Neural progenitor cell (in vitro differentiated cells): ENCODE data around the gene SEPTIN6.

- RAMPAGE, long total RNA: no peak
Measured at GRCh38 chrX:118702947-118703329, 24.5 kb upstream of the IL13RA1 start.

DNA sequence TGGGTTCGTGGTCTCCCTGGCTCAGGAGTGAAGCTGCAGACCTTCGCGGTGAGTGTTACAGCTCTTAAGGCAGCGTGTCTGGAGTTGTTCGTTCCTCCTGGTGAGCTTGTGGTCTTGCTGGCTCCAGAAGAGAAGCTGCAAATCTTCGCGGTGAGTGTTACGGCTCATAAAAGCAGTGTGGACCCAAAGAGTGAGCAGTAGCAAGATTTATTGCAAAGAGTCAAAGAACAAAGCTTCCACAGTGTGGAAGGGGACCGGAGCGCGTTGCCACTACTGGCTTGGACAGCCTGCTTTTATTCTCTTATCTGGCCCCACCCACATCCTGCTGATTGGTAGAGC is 11.5 kb upstream of the IL13RA1 start:
- RAMPAGE, long total RNA: no peak

DNA sequence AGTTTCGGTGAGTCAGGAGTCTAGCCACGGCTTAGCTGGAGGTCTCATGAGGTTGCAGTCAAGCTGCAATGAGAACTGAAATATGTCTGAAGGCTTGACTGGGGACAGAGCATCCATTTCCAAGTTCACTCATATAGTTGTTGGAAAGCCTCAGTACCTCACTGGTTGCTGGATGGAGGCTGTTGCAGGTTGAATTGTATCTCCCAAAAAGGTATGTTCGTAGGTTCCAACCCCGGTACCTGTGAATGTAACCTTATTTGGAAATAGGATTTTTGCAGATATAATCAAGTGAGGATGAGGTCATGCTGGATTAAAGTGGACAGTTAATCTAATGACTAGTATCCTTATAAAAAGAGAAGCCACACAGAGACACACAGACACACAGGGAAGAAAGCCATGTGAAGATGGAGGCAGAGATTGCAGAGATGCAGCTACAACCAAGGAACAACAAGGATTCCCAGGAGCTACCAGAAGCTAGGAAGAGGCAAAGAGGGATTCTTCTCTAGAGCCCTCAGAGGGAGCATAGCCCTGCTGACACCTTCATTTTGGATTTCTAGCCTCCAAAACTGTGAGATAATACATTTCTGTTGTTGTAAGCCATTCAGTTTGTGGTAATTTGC is 41.0 kb downstream of the IL13RA1 start:
- RAMPAGE, long total RNA: no peak

GRCh38 chrX:118974799-118975809 is 686 bp downstream of the LONRF3 start:
- RAMPAGE, long total RNA: no peak

- RAMPAGE, long total RNA: no peak
Measured at GRCh38 chrX:119240091-119240511, 4.0 kb downstream of the PGRMC1 start.

GRCh38 chrX:119433463-119434506 is 34.5 kb upstream of the SLC25A5 start:
- RAMPAGE, long total RNA: no peak

- RAMPAGE, long total RNA: no peak
Measured at GRCh38 chrX:119647898-119648615, 44.9 kb downstream of the SEPTIN6 start.

DNA sequence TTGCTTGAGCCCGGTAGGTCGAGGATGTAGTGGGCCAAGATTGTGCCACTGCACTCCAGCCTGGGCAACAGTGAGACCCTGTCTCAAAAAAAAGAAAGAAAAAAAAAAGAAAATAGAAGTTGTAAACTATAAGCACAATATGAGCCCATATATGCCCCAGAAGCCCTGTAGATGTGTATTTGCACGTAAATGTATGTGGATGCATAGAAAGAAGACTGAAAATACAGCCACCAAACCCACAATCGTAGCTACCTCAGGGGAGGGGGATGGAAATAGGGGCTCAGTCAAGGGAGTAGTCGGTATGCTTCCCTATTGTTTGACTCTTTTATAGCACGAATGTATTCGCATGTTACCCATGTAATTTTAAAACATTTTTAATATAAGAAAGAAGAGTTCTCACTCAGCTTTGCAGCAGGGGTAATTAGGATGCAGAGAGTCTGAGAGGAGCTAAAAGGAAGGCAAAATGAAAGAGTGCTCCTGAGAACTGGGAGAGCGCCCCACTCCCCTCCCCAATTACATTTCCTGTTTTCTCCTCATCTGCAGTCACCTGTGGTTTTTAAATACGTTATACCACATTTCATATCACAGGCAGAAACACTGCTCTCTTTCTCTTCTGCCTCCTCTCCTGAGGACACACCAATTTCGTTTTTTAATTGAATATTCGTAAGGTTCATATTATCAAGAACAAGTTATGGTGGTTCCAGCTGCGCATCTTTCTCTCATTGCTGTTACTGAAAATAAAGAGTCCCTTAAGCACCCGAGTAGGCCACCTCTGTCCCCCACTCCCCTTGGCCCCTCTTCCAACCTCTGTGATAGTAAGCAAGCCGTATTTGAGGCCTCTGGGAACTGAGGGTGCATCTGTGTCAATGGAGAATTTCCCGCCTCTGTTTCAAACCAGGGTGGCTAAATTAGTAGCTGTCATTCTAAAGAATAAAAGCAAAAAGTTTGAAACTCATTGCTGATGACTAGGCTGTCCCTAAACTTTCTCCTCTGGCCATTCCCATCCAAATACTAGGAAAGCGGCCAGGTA is 10.7 kb downstream of the SEPTIN6 start:
- RAMPAGE, long total RNA: no peak

DNA sequence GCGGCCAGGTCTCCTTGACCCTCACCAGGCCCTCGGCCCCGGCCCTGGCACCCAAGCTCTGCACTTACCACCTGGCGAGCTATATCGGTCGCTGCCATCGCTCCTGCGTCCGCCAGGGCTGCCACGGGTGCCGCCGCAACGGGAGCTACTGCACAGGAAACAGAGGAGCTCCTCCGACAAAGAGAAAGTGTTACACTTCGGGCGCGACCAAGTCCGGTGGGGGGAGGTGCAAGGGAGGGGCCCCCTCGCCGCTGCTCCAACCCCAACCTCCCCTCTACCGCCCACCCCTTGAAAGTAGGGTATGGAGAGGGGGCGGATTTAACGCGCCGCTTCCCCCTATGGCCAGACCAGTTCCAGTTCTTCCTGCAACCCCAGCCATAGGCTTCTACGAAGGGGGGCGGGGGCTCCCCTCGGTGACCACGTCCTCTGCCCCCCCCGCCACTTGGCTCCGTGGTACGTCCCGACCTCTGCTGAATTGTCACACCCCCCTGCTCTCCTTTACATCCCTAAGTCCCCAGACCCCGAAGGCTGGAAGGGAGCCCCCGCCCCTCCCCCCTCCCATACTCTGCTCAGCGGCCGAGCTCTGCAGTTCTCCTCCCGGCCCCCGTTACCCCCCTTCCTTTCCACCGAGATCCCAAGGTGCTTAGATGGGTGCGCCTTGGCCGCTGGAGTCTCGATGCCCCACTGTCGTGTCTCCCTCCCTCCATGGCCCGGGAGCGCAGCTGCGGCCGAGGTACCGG is at the start of gene SEPTIN6:
Gene SEPTIN6, minus strand, starts transcription at position 161 of the 740 bp plus-strand sequence.
- RAMPAGE, long total RNA: no peak

DNA sequence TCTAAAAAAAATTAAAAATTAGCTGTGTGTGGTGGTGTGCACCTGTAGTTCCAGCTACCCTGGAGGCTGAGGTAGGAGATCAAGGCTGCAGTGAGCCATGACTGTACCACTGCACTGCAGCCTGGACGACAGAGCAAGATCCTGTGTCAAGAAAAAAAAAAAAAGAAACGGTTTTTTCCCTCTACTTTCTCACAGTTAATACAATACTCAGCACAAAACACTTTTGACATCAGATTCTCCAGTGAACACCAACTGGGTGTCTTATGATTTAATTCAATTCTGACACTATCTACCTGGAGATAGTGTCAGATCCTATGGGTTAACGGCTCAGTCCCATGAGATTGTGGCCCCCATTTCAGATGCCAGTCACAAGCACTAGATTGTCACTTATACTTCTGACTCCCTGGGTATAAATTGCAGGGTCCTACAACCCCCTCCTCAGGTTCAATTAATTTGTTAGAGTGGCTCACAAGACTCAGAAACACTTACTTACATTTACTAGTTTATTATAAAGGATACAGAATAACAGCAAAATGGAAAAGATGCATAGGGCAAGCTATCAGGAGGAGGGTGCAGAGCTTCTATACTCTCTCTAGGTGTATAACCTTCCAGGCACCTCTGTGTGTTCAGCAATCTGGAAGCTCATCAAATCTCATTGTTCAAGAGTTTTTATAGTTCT is 24.9 kb upstream of the ZBTB33 start:
- RAMPAGE, long total RNA: no peak

GRCh38 chrX:120438701-120439156 is 30.4 kb downstream of the LAMP2 start:
- RAMPAGE, long total RNA: no peak

- RAMPAGE, long total RNA: no peak
Measured at GRCh38 chrX:120536804-120537284, 23.9 kb downstream of the CUL4B start.

DNA sequence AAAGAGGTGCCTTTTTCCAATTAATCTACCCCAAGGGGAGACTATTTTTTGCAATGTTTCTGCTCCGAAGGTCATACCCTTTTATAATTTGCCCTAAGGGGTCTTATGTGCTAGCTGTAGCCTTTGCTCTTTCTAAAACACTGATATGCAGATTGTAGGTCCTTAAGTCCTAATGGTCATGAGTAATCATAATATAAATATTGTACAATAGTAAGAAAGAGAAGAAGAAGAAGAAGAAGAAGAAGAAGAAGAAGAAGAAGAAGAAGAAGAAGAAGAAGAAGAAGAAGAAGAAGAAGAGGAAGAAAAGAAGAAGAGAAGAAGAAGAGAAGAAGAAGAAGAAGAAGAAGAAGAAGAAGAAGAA is 20.9 kb upstream of the CUL4B start:
- RAMPAGE, long total RNA: no peak

- RAMPAGE, long total RNA: no peak
Measured at GRCh38 chrX:120749061-120749553, 119.3 kb upstream of the C1GALT1C1 start.

- RAMPAGE, long total RNA: no peak
Measured at GRCh38 chrX:121191680-121192156, 144.3 kb downstream of the GLUD2 start.

DNA sequence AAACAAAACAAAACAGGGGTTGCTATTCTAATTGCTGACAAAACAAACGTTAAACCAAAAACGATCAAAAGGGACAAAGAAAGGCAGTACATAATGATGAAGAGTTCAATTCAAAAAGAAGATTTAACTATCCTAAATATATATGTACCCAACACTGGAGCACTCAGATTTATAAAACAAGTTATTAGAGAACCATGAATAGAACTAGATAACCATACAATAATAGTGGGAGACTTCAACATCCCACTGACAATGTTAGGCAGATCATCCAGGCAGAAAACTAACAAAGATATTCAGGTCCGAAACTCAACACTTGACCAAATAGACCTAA is 456.7 kb upstream of the GRIA3 start:
- RAMPAGE, long total RNA: no peak

DNA sequence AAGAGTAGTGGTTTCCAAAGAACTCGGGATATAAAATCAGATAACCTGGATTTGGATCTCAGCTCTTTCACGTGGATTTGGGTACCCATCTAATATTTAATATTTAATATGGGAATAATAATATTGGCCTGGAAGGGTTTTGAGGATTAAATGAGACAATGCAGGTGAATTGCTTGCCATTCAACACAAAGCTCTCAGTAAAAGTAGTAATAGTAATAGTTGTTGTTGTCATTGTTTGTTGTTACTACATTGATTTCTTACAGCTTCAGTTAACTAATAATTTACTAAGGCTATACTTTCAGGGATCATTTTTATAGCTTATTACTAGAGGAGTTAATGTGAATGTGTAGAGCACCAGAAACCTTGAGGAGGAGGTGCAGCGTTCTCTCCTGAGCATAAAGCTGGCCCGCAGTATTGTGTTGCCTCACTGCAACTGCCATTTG is 343.9 kb upstream of the GRIA3 start:
- RAMPAGE, long total RNA: no peak

DNA sequence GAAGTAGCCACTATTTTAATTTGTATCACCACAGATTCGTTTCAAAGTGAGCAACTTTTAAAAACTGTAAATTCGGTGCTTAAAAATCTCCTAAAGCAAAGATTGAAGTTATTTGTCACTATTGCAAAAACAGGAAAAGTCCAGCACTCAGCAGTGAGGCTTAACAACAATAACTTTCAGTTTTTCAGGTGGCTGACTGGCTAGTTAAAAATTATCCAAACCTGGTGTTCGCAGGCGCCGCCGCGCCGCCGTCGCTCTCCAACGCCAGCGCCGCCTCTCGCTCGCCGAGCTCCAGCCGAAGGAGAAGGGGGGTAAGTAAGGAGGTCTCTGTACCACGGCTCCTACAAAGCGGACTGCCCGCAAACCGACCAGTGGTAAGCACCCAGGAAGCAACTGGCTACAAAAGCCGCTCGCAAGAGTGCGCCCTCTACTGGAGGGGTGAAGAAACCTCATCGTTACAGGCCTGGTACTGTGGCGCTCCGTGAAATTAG is 218.7 kb downstream of the THOC2 start:
- RAMPAGE, long total RNA: no peak

GRCh38 chrX:123613331-123613944 is 119.4 kb downstream of the THOC2 start:
- RAMPAGE, long total RNA: no peak

DNA sequence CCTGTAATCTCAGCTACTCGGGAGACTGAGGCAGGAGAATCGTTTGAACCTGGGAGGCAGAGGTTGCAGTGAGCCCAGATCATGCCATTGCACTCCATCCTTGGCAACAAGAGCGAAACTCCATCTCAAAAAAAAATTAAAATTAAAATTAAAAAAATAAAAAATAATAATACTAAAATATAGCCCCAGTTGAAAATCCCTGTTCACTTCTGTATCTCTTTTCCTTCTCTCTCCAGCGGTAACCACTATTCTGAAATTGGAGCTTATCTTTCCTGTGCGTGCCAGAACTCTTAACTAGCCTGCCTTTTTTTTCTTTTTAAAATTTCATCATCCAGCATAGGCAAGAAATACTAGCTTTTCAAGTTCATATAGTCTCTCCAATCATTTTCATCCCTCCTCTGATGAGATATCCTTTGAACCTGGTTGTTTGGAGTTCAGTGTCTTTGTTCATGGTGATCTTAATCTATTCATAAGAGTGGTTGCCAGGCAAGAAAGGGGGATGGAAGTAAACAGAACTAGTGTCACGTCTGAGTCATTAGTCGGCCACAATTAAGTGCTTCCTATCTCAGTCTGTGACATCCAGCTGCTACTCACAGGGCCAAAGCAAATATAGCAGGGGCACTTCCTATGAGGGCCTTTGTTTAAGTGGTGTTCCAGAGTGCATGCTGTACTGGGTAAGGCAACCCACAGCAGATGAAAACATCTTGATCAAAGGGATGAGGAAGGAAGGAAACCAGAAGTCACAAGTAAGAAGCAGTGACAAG is 56.5 kb upstream of the XIAP start:
- RAMPAGE, long total RNA: no peak